SJCRH30 (cell line): ENCODE results near the gene EIF3J.

GRCh38 chr15:42210546-42211044 is 2.5 kb upstream of the VPS39 start:
- RAMPAGE, long total RNA = no peak

GRCh38 chr15:42408880-42409393 is 49.6 kb downstream of the CAPN3 start:
- RAMPAGE, long total RNA = no peak

- RAMPAGE, long total RNA = no peak
These were observed 12.8 kb downstream of the SNAP23 start for GRCh38 chr15:42508083-42508780.

DNA sequence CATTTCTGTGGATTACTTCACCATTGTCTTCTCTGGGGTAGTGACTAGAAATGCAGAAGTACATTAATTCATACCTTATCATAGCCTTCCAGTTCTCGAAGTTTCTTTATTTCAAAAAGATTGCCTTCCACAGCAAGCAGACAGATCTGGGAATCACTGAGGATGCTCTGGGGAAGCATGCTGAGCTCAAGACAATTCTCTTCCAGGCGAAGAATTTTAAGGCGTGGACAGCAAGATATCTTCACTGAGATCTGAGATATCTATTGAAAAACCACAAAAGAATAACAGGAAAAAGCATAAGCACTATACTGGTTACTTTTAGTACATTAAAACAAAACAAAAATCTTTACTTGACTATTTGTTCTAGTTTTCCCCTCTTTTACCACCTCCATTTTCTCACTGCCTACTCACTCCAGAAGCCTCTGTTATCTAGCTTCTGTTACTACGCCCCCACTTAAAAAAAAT is 3.6 kb downstream of the LRRC57 start:
- RAMPAGE, long total RNA = no peak

GRCh38 chr15:42576175-42576539 is 751 bp downstream of the STARD9 start:
- RAMPAGE, long total RNA = no peak

DNA sequence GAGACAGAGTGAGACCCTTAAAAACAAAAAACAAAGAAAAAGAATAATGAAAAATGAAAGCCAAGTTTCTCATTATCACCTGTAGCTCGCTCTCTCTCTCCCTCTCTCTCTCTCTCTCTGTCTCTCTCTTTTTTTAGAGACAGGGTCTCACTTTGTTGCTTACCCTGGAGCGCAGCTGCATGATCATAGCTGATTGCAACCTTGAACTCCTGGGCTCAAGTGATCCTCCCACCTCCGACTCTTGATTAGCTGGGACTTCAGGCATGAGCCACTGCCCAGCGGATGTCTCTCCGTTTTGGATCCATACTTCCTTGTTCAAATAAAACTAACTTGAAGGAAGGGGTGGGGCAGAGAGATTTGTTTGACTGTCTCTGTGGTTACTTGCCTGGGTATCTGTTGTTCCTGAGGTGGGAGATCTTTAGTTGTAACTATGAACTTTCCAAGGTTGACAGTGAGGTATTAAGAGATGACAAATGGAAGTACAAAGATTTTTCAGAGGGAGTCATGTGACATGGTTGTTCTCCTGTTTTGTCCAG is 46.9 kb downstream of the STARD9 start:
- RAMPAGE, long total RNA = no peak

DNA sequence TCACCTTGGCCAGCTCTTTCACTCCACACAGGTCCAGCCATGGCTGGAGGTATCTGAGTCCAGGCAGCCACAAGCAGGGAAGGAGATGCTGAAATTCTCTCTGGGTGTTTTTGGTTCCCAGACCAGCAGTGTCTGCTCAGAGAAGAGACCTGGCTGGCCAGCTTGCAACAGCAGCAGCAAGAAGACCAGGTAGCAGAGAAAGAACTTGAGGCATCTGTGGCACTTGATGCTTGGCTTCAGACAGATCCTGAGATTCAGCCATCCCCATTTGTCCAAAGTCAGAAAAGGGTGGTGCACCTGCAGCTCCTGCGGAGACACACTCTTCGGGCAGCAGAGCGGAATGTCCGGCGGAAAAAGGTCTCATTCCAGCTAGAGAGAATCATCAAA is 55.0 kb downstream of the CDAN1 start:
- RAMPAGE, long total RNA = no peak

GRCh38 chr15:42727505-42728524 is 9.1 kb downstream of the CDAN1 start:
- RAMPAGE, long total RNA = no peak

DNA sequence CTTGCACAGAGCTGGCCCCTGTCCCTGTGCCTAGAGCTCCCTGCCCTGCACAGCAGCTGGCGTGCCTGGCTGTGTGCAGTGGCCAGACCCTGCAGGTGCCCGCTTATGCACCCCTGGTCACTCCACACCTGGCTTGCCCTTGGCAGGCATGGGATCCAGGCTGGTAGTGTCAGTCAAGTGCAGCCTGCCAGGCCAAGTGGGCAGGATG is 88.6 kb upstream of the TTBK2 start:
- RAMPAGE, long total RNA = no peak

DNA sequence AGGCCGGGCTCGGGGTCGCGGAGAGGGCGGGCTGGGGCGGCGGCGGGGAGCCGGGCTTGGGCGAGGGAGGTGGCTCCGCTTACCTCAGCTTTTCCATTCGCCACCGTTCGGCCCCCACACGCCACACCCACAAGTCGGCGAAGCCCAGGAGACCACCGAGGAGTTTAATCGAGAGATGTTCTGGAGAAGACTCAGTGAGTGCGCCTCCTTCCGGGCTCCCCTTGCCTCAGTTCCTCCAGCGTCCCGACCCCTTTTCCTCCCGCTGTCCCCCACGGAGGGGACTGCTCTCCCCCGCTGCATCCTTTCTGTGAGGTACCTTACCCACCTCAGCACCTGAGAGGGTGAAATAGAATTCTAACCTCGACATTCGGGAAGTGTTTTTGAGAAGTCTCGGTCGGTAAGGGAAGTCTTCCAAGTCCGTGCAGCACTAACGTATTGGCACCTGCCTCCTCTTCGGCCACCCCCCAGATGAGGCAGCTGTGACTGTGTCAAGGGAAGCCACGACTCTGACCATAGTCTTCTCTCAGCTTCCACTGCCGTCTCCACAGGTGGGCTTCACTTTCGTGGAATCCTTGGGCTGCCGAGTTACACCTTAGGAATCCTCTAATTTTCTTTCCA is 592 bp downstream of the CCNDBP1 start:
- RAMPAGE, long total RNA = no peak

GRCh38 chr15:43189721-43190557 is 4.7 kb downstream of the CCNDBP1 start:
- RAMPAGE, long total RNA = no peak

- RAMPAGE, long total RNA = no peak
These were observed 5.6 kb downstream of the CCNDBP1 start for GRCh38 chr15:43190777-43191209.

DNA sequence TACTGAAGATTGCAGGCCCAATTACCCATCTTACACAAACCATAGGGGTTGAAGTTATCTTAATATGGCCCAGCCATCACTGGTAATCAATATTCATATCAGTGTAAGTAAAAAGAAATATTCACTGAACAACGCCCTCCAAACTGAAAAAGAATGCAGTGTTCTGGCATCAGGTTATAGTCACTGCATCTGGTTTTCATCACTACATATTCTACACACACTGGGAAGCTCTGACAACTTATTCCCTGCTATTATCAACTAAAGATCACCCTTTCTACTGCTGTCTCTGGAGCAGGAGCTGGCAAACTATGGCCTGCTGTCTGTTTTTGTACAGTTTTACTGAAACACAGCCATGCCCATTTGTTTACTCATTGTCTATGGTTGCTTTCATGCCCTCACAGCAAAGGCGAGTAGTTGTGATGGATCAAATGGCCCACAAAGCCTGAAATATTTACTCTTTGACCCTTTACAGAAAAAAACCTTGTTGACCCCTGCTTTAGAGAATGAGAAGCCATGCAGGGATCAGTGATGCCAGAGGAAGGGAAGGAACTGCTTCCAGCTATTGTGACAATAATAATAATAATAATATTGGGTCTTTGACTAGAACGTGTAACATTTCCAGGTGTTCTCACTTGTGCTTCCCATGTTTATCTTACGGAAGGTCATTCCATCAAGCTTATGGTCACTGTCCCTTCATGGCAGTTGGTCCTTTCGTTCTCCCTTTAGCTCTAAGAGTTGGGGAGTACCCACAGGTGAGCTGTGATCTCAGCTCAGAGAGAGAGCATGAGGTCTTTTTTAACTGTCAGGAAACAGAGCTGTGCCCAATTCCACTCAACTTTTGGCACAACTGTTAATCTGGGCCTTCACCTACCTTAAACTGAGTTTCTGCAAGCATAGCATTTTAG is 35.5 kb downstream of the TUBGCP4 start:
- RAMPAGE, long total RNA = no peak

- RAMPAGE, long total RNA = no peak
These were observed 967 bp upstream of the CKMT1B start for GRCh38 chr15:43592688-43593432.

GRCh38 chr15:43756583-43756793 is 10.2 kb downstream of the PDIA3 start:
- RAMPAGE, long total RNA = no peak

- RAMPAGE, long total RNA = no peak
These were observed 652 bp downstream of the ELL3 start for GRCh38 chr15:43775840-43776787.

DNA sequence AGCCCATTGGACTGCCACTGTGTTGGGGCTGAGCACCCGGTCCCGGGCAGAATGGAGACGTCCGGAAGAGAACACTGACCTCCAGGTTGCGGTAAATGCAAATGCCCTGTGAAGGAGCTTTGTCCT is 99 bp downstream of the SERINC4 start:
- RAMPAGE, long total RNA = no peak

DNA sequence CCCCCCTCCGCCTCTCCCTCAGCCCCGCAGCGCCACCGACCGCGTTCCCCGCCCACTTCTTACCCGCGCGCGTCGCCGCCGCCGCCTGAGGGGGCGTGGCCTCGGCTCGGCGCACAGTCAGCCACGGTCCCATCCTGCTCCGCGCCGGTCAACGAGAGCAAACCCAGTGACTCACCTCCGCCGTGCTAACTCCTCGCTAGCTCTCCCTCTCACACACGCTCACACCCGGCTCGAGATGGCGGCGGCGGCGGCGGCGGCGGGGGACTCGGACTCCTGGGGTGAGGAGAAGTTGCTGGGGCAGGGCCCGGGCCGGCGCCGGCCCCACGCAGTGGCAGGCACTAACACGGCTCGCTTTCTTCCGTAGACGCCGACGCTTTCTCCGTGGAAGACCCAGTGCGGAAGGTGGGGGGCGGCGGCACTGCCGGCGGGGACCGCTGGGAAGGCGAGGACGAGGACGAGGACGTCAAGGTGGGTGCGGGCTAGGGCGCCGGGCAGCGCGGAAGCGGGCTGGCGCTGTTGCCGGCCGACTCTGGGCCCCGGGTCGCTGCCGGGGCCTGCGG is at the start of gene EIF3J:
EIF3J (plus strand) TSS at position 188 of the 560 bp plus-strand sequence.
- RAMPAGE, long total RNA = start-site peak on the plus strand centred at position 171 of the sequence, 115 bp wide, 2,673 and 35 reads in 2 replicates

DNA sequence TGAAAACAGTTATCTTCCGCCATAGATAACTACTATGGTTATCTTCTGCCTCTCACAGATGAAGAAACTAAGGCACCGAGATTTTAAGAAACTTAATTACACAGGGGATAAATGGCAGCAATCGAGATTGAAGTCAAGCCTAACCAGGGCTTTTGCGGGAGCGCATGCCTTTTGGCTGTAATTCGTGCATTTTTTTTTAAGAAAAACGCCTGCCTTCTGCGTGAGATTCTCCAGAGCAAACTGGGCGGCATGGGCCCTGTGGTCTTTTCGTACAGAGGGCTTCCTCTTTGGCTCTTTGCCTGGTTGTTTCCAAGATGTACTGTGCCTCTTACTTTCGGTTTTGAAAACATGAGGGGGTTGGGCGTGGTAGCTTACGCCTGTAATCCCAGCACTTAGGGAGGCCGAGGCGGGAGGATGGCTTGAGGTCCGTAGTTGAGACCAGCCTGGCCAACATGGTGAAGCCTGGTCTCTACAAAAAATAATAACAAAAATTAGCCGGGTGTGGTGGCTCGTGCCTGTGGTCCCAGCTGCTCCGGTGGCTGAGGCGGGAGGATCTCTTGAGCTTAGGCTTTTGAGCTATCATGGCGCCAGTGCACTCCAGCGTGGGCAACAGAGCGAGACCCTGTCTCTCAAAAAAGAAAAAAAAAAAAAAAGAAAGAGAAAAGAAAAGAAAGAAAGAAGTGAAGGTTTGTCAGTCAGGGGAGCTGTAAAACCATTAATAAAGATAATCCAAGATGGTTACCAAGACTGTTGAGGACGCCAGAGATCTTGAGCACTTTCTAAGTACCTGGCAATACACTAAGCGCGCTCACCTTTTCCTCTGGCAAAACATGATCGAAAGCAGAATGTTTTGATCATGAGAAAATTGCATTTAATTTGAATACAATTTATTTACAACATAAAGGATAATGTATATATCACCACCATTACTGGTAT is 1.3 kb downstream of the B2M start:
- RAMPAGE, long total RNA = no peak

- RAMPAGE, long total RNA = no peak
These were observed 11.6 kb upstream of the TRIM69 start for GRCh38 chr15:44724681-44725269.